Stomach (tissue), 7 donors: Measurements from ENCODE around the genes IDUA and SLC26A1.

- PRO-cap = no peak
- RAMPAGE, long total RNA, 5 experiments = no peak in any of the 5 experiments
- RRBS = no CpG with 5 or more reads among the region's 14 CpGs
These were observed 390 bp upstream of the ZNF595 start for GRCh38 chr4:52735-53127.

- PRO-cap = no peak
- RAMPAGE, long total RNA, 5 experiments = no peak in any of the 5 experiments
- RRBS = no CpG with 5 or more reads among the region's 12 CpGs
These were observed 3.1 kb upstream of the ZNF718 start for GRCh38 chr4:120948-121842.

DNA sequence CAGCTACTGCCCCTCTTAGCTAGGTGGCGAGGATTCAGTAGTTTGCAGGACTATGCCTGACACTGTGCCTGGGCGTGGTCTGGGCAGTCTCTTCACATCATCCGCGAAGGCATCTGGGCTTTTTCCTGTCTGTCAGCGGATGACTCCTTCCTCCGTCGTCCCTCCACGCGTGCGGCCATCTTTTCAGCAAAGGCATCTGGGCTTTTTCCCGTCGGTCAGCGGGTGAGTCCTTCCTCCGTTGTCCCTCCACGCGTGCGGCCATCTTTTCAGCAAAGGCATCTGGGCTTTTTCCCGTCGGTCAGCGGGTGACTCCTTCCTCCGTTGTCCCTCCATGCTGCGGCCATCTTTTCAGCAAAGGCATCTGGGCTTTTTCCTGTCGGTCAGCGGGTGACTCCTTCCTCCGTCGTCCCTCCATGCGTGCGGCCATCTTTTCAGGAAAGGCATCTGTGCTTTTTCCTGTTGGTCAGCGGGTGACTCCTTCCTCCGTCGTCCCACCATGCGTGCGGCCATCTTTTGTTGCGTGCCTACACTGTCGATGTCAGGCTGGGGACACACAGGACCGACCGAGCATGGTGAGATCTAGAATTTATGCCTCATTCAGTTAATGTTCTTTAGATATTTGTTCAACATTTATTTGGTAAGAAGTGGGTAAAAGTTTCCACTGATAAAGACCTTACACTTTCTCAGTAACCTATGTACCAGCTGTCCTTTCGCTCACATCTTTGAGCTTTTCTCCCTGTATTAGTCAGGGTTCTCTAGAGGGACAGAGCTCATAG lies 12.4 kb upstream of the TMEM271 start:
- PRO-cap = no peak
- RAMPAGE, long total RNA, 5 experiments = no peak in any of the 5 experiments
- RRBS = no CpG with 5 or more reads among the region's 38 CpGs

DNA sequence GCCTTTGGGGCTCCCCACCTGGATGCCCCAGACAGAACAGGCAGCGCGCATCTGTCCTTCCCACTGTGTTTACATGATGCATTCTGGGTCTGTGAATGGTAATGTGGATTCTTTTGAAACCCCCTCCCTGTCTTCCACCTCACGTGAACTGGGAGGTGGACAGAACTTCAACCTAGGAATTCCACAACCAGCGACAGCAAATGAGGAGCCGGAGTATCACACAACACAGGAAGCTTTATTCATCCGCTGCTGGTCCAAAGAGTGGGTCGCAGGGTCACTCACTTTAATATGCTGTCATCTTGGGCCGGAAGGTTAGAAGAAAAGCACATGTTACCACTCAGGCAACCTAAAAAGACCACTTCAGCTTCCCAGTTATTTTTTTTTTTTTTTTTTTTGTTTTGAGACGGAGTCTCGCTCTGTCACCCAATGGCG lies 1.8 kb downstream of the ATP5ME start:
- PRO-cap = no peak
- RAMPAGE, long total RNA, 5 experiments = no peak in any of the 5 experiments
- RRBS = 77% methylated on average over 2 of the region's 11 CpGs

DNA sequence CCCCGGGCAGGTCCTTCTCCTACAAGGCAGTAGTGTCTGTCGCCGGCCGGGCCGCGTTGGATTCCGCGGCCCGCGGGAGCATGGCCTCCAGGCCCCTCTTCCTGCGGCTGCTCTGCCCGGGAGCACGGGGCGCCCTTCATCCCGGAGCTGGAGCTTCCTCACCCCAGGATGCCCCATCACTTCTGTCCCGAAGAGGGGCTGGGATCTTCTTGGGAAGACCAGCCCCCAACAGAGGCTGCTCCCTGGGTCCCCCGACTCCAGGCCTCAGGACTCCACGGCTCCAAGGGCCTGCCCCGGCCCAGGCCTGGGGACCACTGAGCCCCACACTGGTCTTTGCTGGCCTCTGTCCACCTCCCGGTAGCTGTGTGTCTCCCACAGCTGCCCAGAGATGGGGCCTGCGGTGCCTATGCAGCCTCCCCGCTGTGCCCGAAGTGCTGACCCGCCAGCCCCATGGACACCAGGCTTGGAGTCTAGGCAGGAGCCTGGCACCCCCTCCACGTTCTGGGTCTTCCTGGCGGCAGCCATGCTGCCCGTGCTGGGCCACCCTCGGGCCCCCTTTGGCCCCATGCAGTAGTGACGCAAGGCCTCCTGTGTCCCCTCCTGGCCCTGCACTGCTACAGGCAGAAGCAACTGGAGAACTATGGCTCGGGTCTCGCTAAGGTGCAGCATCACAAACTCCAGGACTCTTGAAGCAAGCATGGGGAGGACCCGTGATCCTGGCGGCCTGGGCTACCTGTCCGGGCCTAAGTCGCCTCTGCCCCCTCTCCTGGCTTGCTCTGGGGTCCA lies 645 bp downstream of the MYL5 start:
- PRO-cap = unidirectional peak, minus-strand start at position 360 of the sequence
- RAMPAGE, long total RNA, 5 experiments = no peak in any of the 5 experiments
- RRBS = 2% methylated on average over 11 of the region's 35 CpGs

GRCh38 chr4:775149-776448 lies 50.3 kb downstream of the CPLX1 start:
- PRO-cap = no peak
- RAMPAGE, long total RNA, 5 experiments = start-site peak on the minus strand in 3 of 5 experiments, at chr4:775417-776338 at its widest, 7 to 22 reads per replicate
- RRBS = no CpG with 5 or more reads among the region's 14 CpGs

GRCh38 chr4:781517-781891 lies 44.4 kb downstream of the CPLX1 start:
- PRO-cap = bidirectional peak, plus-strand start at chr4:782310, minus-strand start at chr4:781836
- RAMPAGE, long total RNA, 5 experiments = start-site peak on the minus strand in 4 of 5 experiments, at chr4:781654-781874 at its widest, 31 to 114 reads per replicate
- RRBS = 0% methylated on average over 3 of the region's 35 CpGs

DNA sequence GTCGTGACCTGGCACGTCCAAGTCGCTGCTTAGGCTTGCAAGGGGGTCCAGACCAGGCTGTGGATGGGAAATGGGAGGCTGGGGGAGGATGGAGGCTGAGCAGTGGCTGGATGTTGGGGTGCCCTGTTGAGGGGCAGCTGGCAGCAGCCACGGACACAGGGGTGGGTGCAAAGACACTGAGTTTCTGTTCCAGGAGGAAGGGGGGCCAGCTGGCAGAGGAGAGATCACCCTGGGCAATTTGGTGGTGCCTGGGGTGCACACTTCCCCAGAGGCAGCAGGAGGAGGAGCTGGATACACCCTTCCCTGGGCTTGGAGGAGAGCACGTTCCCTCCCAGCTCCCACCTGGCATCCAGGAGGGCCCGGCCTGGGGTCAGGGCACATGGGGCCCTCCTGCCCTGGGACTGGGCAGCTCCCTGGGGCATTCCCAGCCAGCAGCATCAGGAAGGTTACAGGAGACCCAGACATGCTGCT lies 42.8 kb downstream of the CPLX1 start:
- PRO-cap = no peak
- RAMPAGE, long total RNA, 5 experiments = no peak in any of the 5 experiments
- RRBS = no CpG with 5 or more reads among the region's 6 CpGs

DNA sequence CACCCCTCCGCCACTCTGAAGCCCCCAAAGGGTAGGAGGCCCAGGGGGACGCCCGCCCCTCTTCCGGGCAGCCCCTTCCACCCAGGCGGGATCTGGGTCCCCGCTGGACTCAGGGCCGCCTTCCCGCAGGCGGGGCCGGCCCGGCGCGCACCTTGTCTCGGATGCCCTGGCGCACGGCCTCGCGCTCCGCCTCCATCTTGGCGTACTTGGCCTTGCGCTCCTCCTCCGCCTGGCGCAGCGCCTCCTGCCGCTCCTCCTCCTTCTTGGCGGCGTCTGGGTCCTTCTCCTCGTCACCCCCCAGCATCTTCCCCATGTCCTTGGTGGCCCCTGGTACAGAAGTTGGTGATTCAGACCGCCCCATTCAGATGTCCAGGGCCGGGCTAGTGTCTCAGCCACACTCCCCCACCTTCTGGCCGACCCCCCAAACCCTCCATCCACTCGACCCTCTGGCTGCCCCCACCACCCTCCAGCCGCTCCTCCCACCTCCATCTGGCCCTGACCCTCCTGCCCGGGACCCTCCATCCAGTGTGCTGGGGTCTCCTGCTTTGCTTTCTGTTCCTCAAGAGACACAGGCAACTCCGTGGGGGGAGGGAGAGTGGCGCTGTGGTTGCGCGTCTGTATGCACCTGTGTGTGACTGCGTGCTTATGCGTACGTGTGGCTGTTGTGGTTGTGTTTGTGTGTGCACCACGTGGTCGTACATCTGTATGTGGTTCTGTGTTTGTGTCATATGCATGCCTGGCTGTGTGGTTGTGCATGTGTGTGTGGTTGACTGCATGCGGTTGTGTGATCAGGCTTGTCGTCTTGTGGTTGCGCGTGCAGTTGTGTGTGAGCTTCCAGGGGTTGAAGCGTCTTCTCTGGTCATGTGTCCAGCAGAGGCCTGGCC lies 33.4 kb downstream of the CPLX1 start:
- PRO-cap = unidirectional peak, minus-strand start at position 163 of the sequence; unidirectional peak, minus-strand start at position 199 of the sequence
- RAMPAGE, long total RNA, 5 experiments = no peak in any of the 5 experiments
- RRBS = 3% methylated on average over 6 of the region's 48 CpGs

- PRO-cap = no peak
- RAMPAGE, long total RNA, 5 experiments = no peak in any of the 5 experiments
- RRBS = no CpG with 5 or more reads among the region's 11 CpGs
These were observed 12.7 kb downstream of the GAK start for GRCh38 chr4:919323-919997.

DNA sequence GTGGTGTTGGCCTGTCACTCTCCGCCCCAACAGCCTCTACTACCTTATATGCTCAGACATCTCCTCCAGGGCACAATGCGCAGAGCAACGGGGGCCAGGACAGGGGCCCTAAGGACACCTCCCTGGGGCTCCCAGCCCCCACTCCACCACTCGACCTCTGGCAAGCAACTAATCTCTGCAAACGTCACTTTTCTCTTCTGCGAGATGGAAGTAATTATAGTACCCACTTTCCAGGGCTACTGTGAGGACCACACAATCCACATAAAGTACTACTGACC lies 5.9 kb downstream of the GAK start:
- PRO-cap = no peak
- RAMPAGE, long total RNA, 5 experiments = no peak in any of the 5 experiments
- RRBS = no CpG with 5 or more reads among the region's 6 CpGs

DNA sequence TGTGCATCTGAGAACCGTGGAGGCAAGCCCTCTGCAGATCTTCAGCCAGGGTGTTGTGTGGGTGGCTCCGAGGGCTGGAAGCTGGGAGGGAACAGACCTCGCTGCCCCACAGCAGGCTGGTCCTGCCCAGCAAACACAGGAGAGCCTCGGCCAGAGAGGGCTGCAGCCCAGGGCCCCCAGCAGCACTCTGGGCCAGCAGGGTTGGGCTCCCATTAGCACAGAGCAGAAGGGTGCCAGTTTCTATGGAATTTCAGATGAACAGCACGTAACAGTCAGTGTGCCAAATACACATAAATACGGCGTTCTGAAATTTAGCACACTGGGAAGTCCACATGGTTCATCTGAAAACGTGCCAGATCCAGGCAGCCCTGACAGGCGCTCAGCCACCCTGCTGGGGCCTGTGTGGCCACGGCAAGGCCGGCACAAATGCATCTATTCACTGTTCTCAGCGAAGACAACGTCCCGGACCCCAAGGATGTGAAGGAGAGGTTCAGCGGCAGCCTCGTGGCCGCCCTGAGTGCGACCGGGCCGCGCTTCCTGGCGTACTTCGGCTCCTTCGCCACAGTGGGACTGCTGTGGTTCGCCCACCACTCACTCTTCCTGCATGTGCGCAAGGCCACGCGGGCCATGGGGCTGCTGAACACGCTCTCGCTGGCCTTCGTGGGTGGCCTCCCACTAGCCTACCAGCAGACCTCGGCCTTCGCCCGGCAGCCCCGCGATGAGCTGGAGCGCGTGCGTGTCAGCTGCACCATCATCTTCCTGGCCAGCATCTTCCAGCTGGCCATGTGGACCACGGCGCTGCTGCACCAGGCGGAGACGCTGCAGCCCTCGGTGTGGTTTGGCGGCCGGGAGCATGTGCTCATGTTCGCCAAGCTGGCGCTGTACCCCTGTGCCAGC lies 15.7 kb downstream of the DGKQ start:
- PRO-cap = no peak
- RAMPAGE, long total RNA, 5 experiments = no peak in any of the 5 experiments
- RRBS = 95% methylated on average over 6 of the region's 48 CpGs

DNA sequence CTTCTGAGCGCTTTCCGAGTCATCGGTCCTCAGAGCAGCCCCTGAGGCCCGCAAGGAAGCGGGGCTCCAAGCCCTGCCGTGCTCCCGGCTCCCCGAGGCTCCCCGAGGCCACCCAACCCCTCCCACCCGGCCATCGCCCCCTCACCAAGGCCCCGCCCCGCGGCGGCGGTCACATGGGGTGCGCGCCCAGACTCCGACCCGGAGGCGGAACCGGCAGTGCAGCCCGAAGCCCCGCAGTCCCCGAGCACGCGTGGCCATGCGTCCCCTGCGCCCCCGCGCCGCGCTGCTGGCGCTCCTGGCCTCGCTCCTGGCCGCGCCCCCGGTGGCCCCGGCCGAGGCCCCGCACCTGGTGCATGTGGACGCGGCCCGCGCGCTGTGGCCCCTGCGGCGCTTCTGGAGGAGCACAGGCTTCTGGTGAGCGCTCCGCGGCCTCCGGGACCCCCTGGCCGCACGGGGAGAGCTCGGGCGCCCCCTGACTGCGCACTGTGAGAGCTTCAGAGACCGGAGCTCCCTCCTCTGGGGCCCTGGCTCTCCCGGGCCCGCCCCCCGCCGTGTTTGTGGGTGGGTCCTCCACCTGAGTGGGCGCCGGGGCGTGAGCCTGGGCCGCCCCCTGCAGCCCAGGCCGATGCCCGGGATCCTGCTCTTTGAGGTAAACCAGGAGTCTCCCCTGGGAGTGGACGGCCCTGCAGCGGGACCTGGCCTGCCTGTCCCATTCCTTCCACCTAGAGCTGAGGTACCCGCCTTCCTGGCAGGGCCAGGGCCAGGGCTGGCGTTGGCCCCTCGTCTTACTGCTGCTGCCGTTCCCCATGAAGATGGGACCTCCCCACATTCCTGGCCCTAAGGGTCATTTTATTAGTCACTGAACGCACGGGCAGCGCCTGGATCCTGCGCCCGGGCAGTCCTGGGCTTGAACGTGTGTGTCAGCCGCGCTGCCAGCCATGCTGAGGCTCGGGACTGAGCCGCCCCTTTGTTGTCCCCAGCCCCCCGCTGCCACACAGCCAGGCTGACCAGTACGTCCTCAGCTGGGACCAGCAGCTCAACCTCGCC lies at the start of gene IDUA:
Gene IDUA (plus strand): TSS at position 216 of the 1,047 bp plus-strand sequence.
- PRO-cap = bidirectional peak, plus-strand start at position 216 of the sequence, minus-strand start at position 104 of the sequence
- RAMPAGE, long total RNA, 5 experiments = start-site peak on the plus strand in 3 of 5 experiments, centred at positions 360 to 984 of the sequence, 6 to 12 reads per replicate; start-site peak on the minus strand in 1 of 5 experiments, centred at position 116 of the sequence, 22 to 27 reads per replicate
- RRBS = 1% methylated on average over 47 of the region's 87 CpGs

- PRO-cap = no peak
- RAMPAGE, long total RNA, 5 experiments = start-site peak on the plus strand in 1 of 5 experiments, at chr4:992039-992578 at its widest, 15 reads per replicate
- RRBS = 89% methylated on average over 11 of the region's 35 CpGs
These were observed 1.4 kb downstream of the SLC26A1 start for GRCh38 chr4:991645-992411.

GRCh38 chr4:993208-994095 lies at the start of gene SLC26A1:
Gene SLC26A1 (minus strand): TSS chr4:993404.
- PRO-cap = bidirectional peak, plus-strand start at chr4:993560, minus-strand start at chr4:993433
- RAMPAGE, long total RNA, 5 experiments = start-site peak on the minus strand in 2 of 5 experiments, at chr4:993405-993934 at its widest, 5 to 9 reads per replicate
- RRBS = 31% methylated on average over 14 of the region's 38 CpGs

- PRO-cap = no peak
- RAMPAGE, long total RNA, 5 experiments = start-site peak on the plus strand in 1 of 5 experiments, at chr4:995622-995690 at its widest, 5 reads per replicate
- RRBS = 86% methylated on average over 9 of the region's 17 CpGs
These were observed 2.3 kb upstream of the SLC26A1 start for GRCh38 chr4:995449-996057.

GRCh38 chr4:997970-998610 lies 4.9 kb upstream of the SLC26A1 start:
- PRO-cap = no peak
- RAMPAGE, long total RNA, 5 experiments = start-site peak on the plus strand in 1 of 5 experiments, at chr4:998066-998145 at its widest, 9 reads per replicate
- RRBS = 13% methylated on average over 2 of the region's 15 CpGs

GRCh38 chr4:1200387-1200857 lies 28.0 kb upstream of the SPON2 start:
- PRO-cap = bidirectional peak, plus-strand start at chr4:1200664, minus-strand start at chr4:1200453
- RAMPAGE, long total RNA, 5 experiments = no peak in any of the 5 experiments
- RRBS = no CpG with 5 or more reads among the region's 15 CpGs

DNA sequence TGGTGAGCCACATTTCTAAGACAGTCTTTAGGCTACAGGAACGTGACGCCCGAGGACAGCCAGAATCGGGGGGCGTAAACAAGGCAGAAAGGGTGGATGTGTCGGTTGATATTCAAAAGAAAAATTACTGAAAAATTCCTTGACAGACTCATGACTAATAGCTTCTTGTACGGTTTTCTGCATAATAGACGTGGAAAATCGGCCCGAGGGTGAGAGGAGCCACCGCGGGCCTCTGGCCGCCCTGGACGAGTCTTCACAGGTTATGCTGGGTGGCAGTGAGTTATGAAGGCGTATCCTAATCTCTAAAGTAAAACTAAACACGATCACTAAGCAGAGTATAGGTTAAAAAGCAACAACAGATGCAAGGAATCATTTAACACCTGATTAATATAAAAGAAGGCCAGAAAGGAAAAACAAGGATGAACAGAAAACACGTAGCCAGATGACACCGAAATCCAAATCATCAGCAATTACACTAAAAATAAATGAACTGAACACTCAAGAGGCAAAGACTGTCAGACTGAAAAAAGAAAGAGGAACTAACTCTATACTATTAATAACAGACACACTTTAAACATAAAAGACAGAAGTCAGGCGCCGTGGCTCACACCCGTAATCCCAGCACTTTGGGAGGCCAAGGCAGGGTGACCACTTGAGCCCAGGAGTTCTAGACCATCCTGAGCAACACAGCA lies 30.3 kb downstream of the CTBP1 start:
- PRO-cap = bidirectional peak, plus-strand start at position 586 of the sequence, minus-strand start at position 462 of the sequence
- RAMPAGE, long total RNA, 5 experiments = no peak in any of the 5 experiments
- RRBS = no CpG with 5 or more reads among the region's 21 CpGs

DNA sequence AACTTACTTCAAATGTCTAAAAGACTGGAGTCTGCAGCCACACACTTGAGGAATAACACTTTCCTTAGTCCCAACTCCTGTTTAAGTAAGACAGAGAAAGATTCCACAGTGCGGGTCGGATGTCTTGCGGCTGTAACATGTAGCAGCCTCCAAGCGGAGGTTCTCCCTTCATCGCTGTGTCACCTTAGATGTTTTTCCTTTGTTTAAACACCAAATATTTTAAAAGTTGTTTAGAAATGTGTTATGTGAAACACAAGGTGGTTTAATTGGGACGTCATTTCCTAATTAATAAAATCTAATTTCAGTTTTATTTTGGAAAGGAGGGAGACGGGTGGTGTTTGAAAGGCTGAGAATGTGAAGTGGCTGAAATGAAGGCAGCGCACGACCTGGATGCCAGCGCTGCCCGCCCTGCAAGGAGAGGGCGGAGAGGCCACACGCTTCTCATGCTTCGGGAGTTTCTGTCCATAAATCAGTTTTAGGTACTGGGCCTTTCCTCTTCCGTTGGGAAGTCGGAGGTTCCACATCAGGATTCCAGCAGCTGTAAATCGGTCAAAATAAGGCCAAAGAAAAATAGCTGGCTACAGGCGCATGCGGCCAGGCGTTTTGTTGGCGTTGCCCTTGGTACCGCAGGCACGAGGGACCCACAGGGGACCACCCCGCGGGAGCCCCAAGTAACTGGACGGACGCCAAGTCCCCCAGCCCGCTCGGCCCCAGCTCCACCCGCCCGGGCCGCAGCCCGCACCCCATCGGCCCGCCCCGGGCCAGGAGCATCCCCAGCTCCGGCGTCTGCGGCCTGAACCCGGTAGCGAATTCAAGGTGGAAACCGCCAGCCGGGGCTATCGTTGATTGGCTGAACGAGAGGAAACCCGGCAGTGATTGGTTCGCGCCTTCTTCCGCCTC lies 563 bp upstream of the MAEA start:
- PRO-cap = bidirectional peak, plus-strand start outside the sequence, minus-strand start at position 788 of the sequence
- RAMPAGE, long total RNA, 5 experiments = no peak in any of the 5 experiments
- RRBS = no CpG with 5 or more reads among the region's 49 CpGs